Urinary bladder (tissue), 3 donors: Measurements from ENCODE around the genes COX17 and WDR5B.

- PRO-cap: no peak
- RAMPAGE, long total RNA: no peak
These were observed 3.4 kb upstream of the CD80 start for GRCh38 chr3:119562744-119563278.

DNA sequence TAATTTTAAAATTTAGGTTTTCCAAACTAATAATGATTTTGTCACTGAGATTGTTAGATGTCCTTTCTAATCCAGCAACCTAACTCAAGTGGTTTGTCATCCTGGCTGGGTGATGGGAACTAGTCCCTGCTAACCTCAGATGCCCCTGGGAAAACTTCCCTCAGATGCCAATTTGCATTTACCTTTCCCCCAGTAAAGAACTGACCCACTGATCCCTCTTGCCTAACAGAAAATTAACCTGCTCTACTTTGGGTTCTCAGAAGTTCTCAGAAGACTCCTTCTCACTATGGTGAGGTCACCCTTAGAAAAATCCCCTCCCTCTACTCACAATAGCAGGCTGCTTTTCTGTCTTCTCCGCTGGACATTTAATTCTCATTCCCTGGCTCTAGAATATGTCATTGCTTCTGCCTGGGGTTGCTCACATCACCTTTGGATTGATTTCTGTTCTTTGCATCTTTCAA is 683 bp downstream of the PLA1A start:
- PRO-cap: no peak
- RAMPAGE, long total RNA: no peak

- PRO-cap: no peak
- RAMPAGE, long total RNA: no peak
These were observed 29.6 kb downstream of the PLA1A start for GRCh38 chr3:119627316-119627746.

- PRO-cap: no peak
- RAMPAGE, long total RNA: no peak
These were observed 22.6 kb downstream of the POPDC2 start for GRCh38 chr3:119637554-119638421.

DNA sequence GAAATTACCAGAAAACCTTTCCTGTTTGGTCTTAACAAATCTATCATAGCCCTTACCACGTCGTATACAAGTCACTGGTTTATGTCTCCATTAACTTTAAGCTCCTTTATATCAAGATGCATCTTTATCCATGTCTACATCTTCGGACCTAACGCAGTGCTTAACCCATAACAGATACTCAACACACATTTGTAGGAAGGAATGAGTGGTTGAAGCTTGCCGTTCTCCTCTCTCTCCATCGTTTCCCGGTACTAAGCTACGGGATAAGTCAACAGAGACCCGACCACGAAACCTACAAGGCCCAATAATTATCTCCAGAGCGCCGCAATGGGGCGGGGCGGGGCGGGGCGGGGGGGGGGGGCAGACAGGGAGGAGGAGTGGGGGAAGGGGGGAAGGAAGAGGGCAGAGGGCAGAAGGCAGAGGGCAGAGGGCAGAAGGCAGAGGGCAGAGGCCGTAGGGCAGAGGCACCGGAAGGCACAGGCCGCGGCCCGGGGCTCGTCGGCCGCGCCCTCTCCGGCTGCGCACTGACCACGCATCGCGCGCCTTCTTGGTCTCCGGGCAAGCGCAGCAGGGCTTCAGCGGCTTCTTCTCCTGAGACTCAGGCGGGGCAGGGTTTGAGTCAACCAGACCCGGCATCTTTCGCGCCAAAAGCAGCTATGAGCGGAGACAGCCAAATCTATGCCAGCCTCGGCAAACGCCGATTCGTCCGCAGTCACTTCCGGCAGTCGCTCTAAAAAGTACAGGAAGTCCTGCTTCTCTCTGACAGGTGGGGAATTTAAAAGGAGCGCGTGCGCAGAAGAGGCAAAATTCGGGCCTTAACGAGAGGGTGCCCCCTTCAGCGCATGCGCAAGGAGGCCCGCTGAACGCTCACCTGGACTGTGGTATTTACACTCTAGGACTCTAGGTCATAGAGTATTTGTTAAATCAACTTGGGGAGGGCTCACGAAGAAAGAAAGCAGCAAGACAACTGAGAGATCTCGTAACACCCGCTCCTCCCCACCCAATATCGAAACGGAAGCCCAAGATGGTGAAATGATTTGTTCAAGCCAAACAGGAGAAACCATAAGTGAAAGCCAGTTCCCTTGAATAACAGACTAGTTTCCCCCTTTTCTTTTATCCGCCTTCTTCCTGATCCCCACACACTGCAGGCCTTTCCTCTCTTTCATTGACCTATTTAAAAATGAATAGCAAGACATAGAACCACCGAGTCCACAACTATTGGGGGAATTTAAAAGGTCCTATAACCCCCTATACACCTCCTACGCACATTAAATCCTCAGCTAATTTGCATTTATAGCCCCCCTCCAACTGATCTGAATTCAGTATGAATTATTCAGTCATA is at the start of gene COX17:
Gene COX17 (minus strand): TSS at position 732 of the 1,342 bp plus-strand sequence.
- PRO-cap: bidirectional peak, plus-strand start at position 461 of the sequence, minus-strand start at position 240 of the sequence; bidirectional peak, plus-strand start at position 843 of the sequence, minus-strand start at position 732 of the sequence
- RAMPAGE, long total RNA: start-site peak on the minus strand centred at position 686 of the sequence, 69 bp wide, 836 and 426 reads in 2 replicates

GRCh38 chr3:119716976-119717595 is 14.3 kb downstream of the CFAP91 start:
- PRO-cap: no peak
- RAMPAGE, long total RNA: no peak

DNA sequence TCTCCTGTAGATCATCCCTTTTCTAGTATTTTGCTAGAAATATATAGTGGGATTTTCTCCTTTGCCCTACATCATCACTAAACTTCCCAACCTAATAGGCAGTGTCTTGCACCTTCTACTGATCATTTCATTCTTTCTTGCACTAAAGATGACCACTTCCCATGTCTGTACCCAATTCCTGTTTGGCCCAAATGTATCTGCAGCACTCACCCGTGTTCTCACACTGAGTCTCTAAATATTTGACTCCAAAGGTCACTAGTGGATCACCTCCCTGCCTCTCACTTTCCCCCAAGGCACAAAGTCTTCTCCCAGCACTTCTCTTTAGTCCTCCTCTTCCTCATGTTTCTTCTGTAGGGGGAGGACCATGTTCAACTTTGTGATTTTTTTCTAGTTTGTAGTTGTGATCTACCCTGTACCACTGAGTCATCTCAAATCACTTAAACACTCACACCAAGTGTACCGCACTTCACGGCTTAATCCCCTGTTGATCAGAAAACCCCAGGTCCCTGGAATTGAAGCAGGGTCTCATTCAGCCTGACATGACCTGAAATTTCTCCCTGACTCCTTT is 13.9 kb downstream of the NR1I2 start:
- PRO-cap: no peak
- RAMPAGE, long total RNA: no peak

GRCh38 chr3:119979283-119979706 is 115.0 kb downstream of the GSK3B start:
- PRO-cap: no peak
- RAMPAGE, long total RNA: no peak

GRCh38 chr3:120033603-120034441 is 60.4 kb downstream of the GSK3B start:
- PRO-cap: no peak
- RAMPAGE, long total RNA: no peak

GRCh38 chr3:120090498-120091476 is 3.5 kb downstream of the GSK3B start:
- PRO-cap: no peak
- RAMPAGE, long total RNA: no peak

GRCh38 chr3:120387753-120388089 is 38.6 kb upstream of the LRRC58 start:
- PRO-cap: no peak
- RAMPAGE, long total RNA: no peak

GRCh38 chr3:120435540-120435978 is 15.2 kb downstream of the FSTL1 start:
- PRO-cap: no peak
- RAMPAGE, long total RNA: no peak

DNA sequence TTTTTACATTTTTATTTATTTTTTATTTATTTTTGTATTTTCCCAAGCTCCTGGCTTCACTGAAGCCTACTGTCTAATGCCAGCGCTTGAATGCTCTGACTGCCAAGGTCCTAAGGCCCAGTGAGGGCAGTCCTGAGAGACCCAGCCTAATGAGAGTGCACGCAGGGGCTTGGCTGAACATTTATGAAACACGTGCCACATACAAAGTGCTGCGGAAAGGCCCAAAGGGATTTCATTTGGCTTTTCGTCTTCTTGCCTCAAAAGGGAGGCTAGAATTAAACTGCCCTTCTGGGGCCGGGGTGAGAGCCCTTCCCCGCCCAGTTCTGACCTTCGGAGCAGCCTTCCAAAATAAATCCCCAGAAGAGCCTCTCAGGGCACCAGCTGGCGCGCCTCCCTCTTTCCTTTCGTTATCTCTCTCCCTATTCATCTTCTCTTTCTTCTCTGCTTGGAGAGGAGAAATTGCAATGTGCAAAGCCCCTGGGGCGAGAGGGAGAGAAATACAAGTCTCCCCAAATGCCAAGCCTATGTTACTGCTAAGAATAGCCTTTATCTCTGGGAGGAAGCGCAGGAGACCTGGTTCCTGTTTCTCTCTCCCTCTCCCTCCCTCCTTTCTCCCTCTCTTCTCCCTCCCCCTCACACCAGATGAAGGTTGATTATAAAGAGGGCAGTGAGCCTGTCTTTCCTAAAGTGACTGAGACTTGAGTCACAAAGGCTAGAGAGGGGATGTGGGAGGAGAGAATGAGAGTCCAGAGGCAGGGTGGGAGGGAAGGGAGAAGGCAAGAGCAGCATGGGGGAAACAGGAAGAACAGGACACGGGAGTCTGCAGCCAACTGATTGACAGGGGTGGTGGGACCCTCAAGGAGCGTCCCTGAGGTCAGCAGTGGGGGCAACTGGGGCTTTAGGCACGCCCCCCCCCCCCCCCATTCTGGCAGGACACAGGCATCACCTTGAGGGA is 36.7 kb upstream of the NDUFB4 start:
- PRO-cap: no peak
- RAMPAGE, long total RNA: no peak

- PRO-cap: no peak
- RAMPAGE, long total RNA: no peak
These were observed 35.3 kb downstream of the HGD start for GRCh38 chr3:120646563-120647331.

DNA sequence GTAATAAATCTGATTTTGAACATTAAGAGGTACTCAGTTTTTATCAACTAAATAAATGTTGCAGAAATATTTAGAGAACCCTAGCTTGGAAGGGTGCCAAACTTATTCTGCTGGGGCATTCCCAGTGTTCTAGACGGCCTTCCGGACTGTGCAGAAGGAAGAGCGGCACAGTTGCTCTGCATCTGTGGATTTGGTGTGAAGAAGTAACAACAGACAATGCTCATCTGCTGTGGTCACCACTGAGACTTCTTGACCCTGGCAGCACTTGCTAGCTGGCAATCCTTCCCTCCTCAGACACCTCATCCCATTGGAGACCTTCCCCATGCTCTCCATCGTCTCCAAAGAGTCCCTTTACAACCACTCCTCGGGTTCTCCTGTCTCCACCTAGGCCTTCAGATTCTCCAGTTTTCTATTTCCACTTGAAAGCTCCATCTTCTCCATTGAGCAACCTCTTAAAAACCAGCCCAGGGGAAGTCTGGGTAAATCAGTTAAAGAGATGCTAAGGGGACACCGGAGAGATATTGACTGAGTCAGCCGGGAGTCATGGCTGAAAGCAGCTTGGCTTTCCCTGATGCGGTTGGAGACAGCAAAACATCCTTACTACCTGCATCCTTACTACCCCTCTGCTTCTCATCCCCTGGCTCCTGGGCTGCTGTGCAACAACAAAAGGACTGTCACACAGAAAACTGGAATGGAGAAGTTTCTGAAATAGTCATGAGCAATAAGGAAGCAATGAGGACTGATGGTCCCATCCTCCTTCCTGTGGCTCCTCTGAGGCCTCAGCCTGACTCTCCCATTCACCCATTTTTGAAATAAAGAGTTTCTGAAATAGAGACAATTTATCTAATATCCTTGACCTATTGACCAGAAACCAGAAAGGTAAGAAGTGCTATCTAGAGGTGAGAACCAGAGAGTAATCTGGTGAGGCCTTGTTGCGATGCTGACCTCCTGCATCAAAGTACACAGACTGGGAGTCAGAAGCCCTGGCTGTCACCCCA is 1.3 kb downstream of the HCLS1 start:
- PRO-cap: no peak
- RAMPAGE, long total RNA: no peak

DNA sequence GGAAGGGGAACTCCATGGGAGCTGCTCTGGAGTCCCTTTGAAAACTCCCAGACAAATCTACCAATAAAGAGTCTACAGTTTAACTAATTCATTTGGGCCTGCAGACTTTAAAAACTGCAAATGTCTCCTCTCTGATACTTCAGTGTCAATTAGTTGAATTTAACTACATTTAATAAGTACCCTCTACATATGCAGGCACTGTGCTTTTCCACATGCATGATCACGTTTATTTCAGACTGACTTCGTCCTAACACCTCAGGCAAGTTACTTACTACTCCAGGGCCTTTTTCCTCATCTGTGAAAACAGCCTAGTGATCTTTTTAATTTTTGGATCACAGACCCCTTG is 15.3 kb upstream of the HCLS1 start:
- PRO-cap: no peak
- RAMPAGE, long total RNA: no peak

GRCh38 chr3:121938076-121938963 is 44.1 kb downstream of the SLC15A2 start:
- PRO-cap: no peak
- RAMPAGE, long total RNA: no peak

DNA sequence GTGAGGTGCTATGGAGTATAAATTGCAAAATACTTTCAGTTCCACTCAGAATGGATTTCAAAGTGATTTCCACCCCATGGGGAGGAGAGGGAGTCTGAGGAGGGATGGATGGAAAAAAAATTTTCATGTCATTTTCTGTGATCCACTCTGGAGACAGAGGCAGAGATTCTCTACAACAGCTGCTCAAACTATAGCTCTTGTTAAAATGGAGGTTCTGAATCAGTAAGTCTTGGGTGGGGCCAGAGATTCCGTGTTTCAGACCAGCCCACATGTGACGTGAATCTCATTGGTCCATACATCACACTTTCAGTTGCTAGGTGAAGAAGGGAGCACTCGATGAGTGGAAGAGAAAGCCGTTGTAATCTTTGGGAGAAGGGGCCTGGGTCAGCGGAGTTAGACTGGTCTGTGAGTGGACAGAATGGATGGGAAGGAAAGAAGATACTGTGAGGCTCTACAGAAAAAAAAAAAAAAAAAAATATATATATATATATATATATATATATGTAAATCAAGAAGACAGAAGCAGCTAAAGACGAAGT is 45.9 kb downstream of the CD86 start:
- PRO-cap: no peak
- RAMPAGE, long total RNA: no peak

DNA sequence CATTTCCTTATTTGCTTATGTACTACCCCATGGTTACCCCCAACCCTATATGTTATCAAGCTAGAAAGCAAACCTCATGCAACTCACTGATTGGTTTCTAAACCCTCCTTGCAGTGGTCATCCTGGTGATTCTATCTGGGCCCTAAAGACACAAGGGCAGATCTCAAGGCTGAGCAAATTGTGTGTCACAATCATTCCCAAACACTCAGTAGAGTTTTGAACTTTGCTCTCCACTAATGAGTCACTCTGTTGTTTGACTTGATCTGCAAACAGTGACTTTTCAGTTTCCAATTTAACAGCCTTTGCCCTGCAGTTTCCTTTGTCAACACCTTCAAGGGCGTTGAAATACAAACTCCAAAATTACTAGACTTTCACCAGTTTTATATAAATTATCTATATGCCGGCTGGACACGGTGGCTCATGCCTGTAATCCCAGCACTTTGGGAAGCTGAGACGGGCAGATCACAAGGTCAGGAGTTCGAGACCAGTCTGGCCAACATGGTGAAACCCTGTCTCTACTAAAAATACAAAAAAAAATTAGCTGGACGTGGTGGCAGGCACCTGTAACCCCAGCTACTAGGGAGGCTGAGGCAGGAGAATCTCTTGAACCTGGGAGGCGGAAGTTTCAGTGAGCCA is 17.4 kb downstream of the MIX23 start:
- PRO-cap: no peak
- RAMPAGE, long total RNA: no peak

- PRO-cap: bidirectional peak, plus-strand start at chr3:122416259, minus-strand start at chr3:122416077; bidirectional peak, plus-strand start at chr3:122416451, minus-strand start at chr3:122416454
- RAMPAGE, long total RNA: no peak
These were observed at the start of gene WDR5B for GRCh38 chr3:122415931-122416602. Gene WDR5B (minus strand): TSS chr3:122416062.